SK-MEL-5 (cell line): Measurements from ENCODE around the genes TRIM56 and SH2B2.

DNA sequence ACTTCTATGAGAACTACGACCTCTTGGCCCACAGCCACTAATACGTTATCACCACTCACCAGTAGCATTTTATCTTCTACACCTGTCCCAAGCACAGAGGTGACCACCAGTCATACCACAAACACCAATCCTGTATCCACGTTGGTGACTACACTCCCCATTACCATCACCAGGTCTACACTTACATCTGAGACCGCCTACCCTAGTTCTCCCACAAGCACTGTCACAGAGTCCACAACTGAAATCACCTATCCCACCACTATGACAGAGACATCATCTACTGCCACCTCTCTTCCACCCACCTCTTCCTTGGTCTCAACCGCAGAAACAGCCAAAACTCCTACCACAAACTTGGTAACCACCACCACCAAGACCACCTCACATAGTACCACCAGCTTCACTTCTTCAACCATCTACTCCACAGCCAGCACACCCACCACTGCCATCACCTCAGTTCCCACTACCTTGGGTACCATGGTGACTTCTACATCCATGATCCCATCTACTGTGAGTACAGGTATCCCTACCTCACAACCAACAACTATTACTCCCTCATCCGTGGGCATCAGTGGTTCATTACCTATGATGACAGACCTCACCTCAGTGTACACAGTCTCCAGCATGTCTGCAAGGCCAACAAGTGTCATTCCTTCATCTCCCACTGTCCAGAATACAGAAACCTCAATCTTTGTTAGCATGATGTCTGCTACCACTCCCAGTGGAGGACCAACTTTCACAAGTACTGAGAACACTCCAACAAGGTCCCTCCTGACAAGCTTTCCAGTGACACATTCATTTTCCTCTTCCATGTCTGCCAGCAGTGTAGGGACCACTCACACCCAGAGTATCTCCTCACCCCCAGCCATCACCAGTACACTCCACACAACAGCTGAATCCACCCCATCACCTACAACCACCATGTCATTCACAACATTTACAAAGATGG lies 6.9 kb downstream of the MUC3A start:
RAMPAGE:
- cytosol, long total RNA: no peak
- long total RNA: no peak
- nucleus, long total RNA: no peak

RAMPAGE:
- cytosol, long total RNA: no peak
- long total RNA: no peak
- nucleus, long total RNA: no peak
Measured at GRCh38 chr7:100966869-100967388, 2.4 kb upstream of the MUC12 start.

DNA sequence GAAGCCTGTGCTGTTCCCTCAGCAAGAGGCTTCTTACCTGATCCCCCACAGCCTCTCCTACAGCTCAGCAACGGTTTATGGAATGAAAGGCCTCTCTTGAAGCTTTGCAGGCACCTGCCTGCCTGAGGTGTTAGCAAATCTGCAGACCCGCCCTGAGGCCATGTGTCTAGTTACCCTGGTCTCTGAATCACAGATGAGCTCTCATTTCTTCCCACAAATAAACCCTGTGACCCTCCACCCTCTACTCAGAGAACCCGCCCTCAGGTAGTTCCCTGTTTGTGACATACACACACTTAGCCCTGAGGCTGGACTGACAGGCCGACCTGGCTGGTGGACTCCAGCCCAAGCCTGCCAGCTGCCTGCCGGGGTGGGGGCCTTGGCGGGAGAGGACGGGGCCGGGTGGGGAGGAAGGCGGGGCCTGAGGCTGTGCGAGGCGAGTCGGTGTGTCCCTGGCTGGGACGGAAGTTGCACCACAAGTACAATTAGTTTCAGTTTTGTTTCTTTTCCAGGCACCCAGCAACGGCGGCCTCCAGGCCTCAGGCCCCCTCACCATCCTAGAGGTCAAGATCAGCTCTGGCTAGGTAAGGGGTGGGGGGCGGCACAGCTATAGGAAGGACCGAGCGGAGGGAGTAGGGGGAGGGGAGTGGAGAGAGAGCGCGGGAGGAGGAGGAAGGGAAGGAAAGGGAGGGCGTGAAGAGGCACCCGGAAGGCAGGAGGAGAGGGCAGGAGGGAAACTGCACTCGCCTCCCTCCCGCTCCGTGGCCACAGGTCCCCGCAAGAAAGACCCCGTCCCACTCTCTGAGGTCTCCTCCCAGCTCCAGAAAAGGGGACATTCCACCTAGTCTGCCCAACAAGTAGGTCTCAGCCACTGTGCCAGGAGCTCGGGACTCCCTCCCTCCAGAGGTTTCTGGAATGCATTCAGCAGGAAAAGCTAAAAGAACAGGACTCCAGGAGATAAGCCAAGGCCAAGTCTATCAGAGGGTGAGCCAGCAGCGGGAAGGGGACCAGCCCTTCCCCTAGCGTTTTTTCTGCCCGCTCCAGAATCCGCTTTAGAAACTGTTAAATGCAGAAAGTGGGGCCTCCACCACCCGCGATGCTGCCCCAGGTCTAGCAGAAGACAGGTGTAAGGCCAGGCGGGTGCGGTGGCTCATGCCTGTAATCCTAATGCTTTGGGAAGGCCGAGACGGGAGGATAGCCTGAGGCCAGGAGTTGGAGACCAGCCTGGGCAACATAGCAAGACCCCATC lies at the start of gene TRIM56:
TRIM56 (plus strand) TSS at position 491 of the 1,246 bp plus-strand sequence.
RAMPAGE:
- cytosol, long total RNA: start-site peak on the plus strand centred at position 434 of the sequence, 237 bp wide, 40 and 38 reads in 2 replicates
- long total RNA: start-site peak on the plus strand centred at position 412 of the sequence, 192 bp wide, 32 and 38 reads in 2 replicates
- nucleus, long total RNA: start-site peak on the plus strand centred at position 468 of the sequence, 152 bp wide, 50 and 20 reads in 2 replicates; start-site peak on the plus strand centred at position 731 of the sequence, 117 bp wide, 19 and 5 reads in 2 replicates

RAMPAGE:
- cytosol, long total RNA: no peak
- long total RNA: no peak
- nucleus, long total RNA: no peak
Measured at GRCh38 chr7:101088796-101089389, 3.6 kb downstream of the TRIM56 start.

GRCh38 chr7:101093957-101094400 lies 8.7 kb downstream of the TRIM56 start:
RAMPAGE:
- cytosol, long total RNA: no peak
- long total RNA: no peak
- nucleus, long total RNA: no peak

RAMPAGE:
- cytosol, long total RNA: no peak
- long total RNA: no peak
- nucleus, long total RNA: no peak
Measured at GRCh38 chr7:101111885-101112675, 14.8 kb upstream of the SERPINE1 start.

GRCh38 chr7:101122489-101123197 lies 4.3 kb upstream of the SERPINE1 start:
RAMPAGE:
- cytosol, long total RNA: no peak
- long total RNA: no peak
- nucleus, long total RNA: no peak

DNA sequence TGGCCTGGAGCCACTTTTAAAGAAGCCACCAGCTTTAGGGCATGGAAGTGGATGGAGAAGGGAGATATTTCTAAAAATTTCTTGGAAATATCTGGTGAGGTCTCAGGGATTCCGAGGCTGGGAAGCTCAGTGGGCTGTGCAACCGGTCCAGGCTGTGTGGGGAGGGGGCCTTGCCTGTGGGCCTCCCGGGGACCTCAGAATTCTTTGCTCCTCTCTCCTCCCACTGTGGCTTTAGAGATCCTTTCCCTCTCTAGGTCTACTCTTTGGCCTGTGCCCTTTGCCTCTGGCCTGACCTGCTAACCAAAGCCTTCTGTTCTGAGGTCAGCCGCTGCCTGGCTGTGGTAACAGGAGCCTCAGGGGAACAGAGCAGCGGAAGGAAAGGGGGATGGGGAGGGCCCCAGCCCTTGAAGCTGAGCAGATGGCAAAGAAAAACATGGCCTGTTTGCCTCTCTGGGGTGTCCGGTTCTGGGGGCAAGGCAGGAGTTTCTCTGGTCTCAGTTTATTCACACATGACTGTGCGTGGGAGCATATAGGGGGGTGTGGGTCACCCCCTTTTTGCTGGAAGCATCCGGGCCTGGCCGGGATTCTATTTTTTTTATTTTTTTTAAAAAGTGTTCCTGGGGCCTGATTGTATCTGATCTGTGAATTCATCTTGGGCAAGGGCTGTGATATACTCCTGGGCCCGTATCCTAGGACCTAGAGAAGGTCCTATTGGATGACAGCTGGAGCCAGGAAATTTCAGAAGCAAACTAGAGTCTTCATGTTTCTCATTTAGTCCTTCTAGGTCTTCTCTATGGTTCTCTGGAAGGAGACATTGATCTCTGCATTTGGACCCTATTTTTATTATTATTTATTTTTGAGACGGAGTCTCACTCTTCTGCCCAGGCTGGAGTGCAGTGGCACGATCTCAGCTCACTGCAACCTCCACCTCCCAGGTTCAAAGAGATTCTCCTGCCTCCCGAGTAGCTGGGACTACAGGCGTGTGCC lies 28.3 kb downstream of the COL26A1 start:
RAMPAGE:
- cytosol, long total RNA: no peak
- long total RNA: no peak
- nucleus, long total RNA: no peak

DNA sequence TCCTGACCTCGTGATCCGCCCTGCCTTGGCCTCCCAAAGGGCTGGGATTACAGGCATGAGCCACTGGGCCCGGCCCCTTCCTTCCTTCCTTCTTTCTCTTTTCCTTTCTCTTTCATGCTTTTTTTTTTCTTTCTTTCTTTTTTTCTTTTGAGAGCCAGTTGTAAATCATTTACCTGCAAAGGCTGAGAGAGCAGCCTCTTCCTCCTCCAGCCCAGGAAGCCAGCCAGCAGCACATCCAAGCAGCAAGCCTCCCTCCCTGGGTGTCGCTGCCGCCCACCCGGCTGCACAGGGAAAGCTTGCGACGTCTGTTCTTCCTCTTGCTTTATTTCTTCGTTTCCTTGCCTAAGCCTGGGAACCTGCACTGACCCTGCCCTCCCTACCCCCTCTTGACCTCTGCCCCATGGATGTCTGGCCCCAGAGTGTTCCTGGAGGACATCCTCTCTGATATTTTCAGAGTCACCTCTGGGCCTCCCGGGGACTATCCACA lies 62.8 kb upstream of the MYL10 start:
RAMPAGE:
- cytosol, long total RNA: no peak
- long total RNA: no peak
- nucleus, long total RNA: no peak

GRCh38 chr7:101832861-101833526 lies 15.6 kb downstream of the CUX1 start:
RAMPAGE:
- cytosol, long total RNA: no peak
- long total RNA: no peak
- nucleus, long total RNA: no peak

GRCh38 chr7:101861201-101862187 lies 44.1 kb downstream of the CUX1 start:
RAMPAGE:
- cytosol, long total RNA: no peak
- long total RNA: no peak
- nucleus, long total RNA: no peak

DNA sequence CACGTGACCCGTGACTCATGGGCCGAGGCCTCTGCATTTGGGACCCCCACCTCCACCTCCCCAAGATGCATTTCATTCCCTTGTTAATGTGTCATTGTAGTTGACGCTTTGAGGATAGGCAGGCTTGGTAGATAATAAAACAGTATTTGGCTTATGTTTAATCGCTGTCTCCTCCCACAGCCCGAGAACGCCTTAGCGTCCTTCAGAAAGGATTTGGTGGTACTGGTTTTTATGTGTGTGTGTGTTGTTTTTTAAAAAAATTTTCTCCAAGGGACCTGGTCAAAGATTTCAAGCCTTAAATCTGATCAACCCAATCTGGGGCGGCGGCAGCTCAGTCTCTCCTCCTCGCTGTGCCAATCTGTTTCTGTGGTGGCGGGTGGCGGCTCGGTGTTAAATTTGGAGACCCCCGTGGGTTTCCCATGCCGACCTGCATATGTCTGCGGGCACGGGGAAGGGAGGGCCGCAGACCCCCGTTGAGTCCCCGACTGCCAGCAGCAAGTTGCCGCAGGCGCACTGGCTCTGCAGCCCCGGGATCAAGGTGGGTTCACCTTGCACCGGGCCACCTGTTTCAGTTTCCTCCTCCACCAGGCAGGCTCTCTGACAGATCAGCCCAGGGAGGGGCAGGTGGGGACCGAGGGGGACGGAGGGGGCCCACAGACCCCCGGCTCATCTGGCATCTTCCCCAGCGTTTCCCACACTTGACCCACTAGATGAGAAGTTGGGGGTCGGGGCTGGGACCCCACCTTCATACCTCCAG lies 95.7 kb downstream of the CUX1 start:
RAMPAGE:
- cytosol, long total RNA: no peak
- long total RNA: no peak
- nucleus, long total RNA: no peak

RAMPAGE:
- cytosol, long total RNA: no peak
- long total RNA: no peak
- nucleus, long total RNA: no peak
Measured at GRCh38 chr7:101972746-101973706, 155.6 kb downstream of the CUX1 start.

GRCh38 chr7:102024714-102025296 lies 207.4 kb downstream of the CUX1 start:
RAMPAGE:
- cytosol, long total RNA: no peak
- long total RNA: no peak
- nucleus, long total RNA: no peak

GRCh38 chr7:102061750-102062430 lies 224.8 kb upstream of the SH2B2 start:
RAMPAGE:
- cytosol, long total RNA: no peak
- long total RNA: no peak
- nucleus, long total RNA: no peak

DNA sequence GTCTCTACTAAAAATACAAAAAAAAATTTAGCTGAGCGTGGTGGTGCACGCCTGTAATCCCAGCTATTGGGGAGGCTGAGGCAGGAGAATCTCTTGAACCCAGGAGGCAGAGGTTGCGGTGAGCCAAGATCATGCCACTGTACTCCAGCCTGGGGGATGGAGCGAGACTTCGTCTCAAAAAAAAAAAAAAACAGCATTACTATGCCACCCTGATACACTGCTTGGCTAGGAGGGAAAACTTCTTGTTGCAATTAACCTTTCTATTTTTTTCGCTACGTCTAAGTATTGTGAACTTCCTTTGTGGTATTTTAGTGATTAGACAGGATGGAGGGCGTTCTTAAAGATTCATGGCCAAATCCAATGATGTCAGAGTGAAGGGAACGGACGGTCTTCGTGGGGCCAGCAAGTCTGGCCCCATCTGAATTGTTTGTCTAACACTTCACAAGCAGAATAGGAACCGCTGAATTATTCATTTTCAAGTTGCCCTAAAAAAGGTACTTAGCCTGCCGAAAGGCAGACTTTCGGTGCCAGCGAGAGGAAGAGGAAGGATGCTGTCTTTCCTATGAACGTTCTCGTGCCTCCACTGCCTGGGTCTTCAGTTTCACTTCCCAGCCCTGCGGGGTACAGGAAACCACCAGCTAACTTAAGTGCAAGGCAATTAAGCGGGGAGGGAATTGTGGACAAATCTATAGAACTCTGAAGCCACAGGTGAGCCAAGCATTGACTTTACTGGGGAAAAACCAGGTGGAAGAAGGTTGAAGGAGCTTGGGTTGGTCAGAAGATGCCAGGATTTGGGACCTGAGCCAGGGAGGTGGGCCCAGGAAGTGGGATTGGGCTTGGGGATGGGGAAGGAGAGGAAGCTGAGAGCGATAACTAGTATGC lies 145.7 kb upstream of the SH2B2 start:
RAMPAGE:
- cytosol, long total RNA: no peak
- long total RNA: no peak
- nucleus, long total RNA: no peak

GRCh38 chr7:102146816-102147584 lies 139.7 kb upstream of the SH2B2 start:
RAMPAGE:
- cytosol, long total RNA: no peak
- long total RNA: no peak
- nucleus, long total RNA: no peak

DNA sequence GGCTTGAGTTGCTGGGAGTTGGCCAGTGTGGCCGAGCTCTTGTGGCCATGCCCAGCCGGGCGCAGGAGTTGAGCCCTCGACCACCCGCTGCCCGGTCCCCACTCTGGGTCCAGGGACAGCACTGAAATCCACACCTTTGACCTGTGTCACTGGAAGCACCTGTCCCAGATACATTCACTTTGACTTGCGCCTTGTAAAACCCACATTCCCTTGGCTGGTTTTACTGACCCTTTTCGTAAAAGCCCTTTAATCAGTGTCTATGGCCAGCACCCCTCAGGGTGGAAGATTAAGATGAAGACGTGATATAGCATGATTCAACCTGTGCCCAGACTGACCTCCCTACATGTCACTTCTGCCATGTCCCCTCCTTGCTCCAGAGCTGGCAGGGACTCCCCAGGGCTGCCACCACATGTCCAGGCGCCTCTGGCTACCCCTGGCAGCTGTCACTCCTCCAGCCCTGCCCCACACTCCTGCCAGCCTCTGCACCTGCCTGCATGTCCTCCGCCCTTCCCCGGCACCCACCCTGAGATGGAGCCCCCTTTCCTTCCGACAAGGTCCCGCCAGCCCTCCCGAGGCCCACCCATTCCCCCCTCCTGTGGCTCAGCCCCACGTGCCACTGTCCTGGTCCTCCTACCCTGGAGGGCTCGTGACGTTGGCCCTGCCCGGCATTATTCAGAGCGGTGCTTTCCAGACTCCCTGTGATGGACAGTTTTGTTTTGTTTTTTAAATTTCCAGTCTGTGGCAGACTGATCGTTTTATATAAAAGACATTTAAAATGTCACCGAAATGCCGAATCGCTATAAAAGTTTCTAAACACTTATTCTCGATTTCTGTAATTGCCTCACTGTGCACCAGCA lies 111.3 kb upstream of the SH2B2 start:
RAMPAGE:
- cytosol, long total RNA: no peak
- long total RNA: no peak
- nucleus, long total RNA: no peak

RAMPAGE:
- cytosol, long total RNA: no peak
- long total RNA: no peak
- nucleus, long total RNA: no peak
Measured at GRCh38 chr7:102285959-102286644, 566 bp upstream of the SH2B2 start.

DNA sequence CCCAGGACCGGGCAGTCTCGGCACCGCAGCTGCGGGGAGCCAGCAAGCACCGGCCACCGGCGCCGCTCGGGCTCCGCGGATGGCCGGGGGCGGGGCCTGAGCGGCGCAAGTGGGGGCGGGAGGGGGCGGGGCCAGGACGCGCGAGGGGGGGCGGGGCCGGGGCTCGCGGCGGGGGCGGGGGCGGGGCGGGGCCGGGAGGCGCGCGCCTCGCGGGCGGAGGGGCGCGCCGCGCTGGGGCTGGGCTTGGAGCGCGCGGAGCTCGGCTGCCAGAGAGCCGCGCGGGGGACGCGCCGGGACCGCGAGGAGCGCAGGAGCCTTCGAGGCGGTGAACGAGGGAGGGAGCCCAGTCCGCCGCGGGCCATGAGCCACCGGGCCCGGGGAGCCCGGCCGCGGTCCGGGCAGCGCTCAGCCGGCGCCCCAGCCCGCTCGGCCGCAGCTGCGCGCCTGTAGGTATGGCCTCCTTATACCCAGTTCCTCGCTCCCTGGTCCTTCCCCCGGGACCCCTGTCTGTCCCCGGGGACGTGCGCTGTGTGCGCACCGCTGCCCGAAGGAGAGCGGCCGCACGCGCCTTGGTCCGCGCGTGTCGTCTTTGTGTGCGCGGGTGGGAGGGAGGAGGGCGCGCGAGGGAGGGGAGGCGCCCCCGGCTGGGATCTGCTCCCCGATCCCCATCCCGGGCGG lies at the start of gene SH2B2:
SH2B2 (plus strand) TSS at position 224 of the 678 bp plus-strand sequence.
RAMPAGE:
- cytosol, long total RNA: no peak
- long total RNA: no peak
- nucleus, long total RNA: no peak